Penis (tissue), 1 donor: ENCODE data around the gene MINAR2.

DNA sequence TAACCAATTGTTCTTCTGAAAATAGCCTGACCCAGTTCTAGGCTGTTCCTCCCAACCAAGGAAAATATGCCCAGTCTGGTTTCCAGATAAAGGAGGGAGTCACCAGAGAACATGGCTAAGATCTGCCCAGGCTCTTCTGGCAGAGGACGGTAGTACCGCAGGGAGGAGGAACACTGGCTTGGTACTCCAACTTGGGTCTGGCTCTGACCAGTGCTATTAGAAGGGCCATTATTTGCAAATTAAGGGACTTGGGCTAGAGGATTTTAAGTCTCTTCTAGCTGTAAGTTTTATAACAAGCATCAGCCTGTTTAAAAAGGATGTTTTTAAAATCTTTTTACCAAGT is 63.2 kb downstream of the GRAMD2B start:
- PRO-cap, result no peak

- PRO-cap, result no peak
Observed at GRCh38 chr5:126502086-126502655, 79.0 kb downstream of the GRAMD2B start.

DNA sequence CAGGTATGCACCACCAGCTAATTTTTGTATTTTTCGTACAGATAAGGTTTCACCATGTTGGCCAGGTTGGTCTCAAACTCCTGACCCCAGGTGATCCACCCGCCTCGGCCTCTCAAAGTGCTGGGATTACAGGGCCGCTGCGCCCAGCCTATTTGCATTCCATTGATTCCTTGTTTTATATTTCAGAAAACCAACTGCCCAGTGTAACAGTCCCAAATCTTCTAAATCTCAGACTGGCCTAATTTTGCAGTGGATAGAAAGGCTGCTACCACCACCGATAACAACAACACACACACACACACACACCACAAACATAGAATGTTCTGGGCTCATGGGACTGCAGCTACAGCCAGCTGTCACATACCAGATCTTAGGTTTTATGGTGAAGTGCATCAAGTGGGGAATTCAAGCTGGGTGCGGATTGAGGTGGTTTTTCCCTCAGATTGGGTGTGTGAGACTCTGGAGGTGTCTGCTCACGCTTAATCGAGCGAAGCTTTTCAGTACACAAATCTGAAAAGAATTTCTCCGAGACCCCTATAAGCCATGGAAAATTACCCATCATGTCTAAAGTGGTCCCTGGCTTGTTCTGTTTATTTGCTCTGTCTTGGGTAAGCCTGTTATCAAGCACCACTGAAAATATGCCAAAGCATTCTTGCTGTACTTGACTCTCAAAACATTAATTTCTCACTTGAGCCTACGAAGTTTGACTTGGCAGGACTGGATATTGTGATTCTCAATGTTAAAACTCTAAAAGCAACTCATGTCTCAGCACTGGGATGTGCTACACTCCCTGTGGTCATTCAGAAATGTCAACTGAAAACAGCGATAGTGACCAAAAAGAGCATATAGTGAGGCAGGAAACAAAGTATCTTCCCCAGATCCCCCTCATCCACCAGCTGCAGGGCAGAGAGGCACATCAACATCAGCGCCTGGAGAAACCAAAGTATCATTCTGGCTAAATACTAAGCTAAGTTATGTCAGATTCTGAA is 71.1 kb downstream of the ALDH7A1 start:
- PRO-cap, result no peak

- PRO-cap, result no peak
Observed at GRCh38 chr5:126543677-126544249, 51.3 kb downstream of the ALDH7A1 start.

GRCh38 chr5:126894833-126895499 is 118.0 kb downstream of the LMNB1 start:
- PRO-cap, result no peak

DNA sequence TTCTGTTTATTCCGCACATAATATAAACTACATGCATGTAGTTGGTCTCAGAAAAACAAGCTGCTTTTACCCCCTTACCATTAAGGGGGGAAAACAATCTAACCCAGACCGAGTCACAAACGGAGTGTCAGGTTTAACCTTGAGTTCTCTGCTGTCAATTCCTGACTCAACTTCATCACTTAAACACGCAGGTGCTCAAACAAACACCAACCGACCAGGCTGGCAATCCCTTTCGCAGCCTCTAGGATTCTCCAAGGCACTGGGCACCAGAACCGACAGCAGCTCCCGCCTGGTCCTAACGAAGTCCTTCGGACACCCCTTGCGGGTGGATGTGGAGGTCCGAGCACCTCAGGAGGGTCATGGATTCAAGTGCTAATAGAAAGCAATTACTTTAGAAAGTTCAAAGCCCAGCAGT is 931 bp downstream of the MARCHF3 start:
- PRO-cap, result no peak

- PRO-cap, result unidirectional peak, minus-strand start at chr5:127030369
Observed at GRCh38 chr5:127029839-127030495, 391 bp downstream of the MARCHF3 start.

- PRO-cap, result no peak
Observed at GRCh38 chr5:127040679-127041402, 10.5 kb upstream of the MARCHF3 start.

- PRO-cap, result no peak
Observed at GRCh38 chr5:127228770-127229162, 61.8 kb upstream of the MEGF10 start.

DNA sequence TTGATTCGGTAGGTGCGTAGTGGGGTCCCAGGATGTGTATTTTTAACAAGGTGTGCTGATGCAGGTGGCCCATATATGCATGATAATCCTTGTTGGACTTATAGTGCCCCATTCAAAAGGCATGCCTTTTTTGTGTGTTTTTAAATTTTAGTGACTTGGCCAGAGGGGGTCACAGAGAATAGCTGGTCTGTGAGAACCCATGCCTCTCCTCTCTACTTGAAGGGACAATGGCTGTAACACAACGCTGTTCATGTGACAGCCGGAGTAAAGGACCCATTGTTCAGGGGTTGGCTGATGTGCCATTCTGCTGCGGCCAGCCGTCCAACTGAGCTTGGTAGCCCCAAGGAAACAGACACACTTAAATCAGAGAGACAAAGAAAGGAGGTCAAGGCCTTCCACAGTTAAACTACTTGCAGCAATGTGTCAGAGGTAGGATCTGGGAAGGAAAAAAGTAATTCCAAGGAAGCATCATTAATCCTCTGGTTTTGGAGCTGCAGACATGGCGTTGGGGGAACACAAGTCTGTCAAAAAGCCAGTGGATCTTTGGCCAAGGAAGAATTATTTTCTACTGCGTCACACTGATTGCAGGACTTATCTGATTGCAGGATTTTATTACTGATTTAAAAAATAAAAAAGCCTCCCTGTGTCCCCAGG is 8.1 kb downstream of the MEGF10 start:
- PRO-cap, result no peak

DNA sequence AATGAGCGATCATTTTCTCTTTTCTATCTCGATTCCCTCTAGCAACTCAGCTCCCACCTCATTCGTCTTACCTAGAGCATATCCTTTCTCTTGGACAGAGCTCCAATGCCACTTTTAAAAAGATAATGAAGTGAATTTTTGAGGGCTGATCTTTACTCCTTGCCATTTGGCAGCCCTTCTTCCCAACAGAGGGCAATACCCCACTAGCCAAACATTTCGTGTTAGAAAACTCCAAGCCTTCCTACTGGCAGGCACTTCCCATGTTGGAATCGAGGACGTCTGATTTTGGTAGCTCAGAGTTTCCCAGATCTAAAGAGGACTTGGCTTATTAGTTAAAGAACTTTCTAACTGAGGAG is 108.0 kb upstream of the PRRC1 start:
- PRO-cap, result no peak

DNA sequence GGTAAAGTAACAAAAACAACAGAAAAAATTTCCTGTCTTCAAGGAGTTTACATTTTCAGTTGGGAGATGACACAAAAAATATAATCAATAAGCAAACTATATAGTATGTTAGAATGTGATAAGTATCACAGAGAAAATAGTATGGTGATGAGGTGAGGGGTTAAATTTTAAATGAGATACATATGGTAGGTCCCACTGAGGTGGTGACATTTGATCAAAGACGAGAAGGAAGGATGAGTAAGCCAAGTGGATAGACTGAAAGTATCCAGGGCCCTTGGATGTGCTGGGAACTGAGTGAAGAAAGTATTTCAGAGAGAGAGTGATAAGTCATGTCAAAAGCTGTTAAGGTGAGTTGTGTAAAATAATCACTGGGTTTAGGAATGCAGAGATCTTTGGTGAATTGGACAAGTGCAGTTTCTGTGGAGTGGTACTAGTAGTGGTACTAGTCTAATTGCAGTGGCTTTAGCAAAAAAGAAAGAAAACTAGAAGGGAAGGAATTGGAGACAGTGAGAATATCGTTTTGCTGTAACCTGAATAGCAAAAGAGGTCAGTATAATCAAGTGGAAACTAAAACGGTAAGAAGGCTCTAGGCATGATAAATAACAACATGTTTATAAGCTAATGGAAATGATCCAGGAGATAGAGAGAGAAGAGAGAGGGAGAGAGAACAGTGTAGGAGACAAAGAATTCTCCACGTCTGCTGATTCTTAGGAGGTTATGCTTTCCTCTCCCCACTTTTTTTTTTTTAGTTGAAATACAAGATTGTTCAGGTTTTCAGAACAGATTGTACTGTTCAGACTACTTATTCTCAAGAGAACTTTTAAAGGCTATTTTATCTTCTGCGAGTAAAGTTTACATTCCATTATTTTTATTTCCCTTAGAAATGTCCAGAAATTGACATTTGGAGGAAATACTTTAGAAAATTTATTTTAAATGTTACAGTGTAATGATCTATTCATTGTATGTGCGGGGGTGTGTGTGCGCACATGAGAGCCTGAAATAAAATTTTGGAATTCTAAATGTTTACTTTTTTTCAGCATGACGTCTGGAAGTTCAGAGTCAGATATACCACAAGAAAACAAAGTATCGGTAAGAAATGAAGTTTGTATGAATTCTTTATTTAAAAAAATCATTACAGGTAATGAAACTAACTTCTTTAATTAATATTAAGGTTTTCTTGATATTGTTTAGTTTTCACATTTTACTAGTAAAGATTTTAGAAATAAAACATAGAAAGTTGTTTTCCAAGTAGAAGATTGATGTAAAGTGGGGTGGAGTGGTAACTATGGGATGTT is 3.9 kb downstream of the CCDC192 start:
- PRO-cap, result no peak

- PRO-cap, result no peak
Observed at GRCh38 chr5:127844543-127845046, 141.4 kb downstream of the CCDC192 start.

GRCh38 chr5:129015831-129016205 is 50.5 kb downstream of the SLC27A6 start:
- PRO-cap, result no peak

DNA sequence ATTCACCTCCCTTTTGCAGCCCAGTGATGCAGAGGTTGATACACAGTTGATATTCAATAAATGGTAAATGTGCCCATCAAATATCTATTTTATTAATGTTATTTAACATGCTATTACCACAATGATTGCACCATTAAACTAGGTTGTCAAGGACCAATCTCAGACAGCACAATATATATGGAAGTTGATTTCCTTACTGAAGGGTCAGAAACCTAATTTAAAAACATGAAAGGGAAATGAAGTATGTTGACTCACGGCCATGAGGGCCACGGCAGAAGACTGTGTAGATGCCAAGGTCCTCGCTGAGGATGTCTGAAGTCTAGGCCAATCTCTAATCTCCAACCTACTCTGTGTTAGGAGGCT is 1.7 kb upstream of the ISOC1 start:
- PRO-cap, result unidirectional peak, minus-strand start at position 278 of the sequence

- PRO-cap, result no peak
Observed at GRCh38 chr5:129747883-129748407, at the start of gene MINAR2. Gene MINAR2 (plus strand): TSS chr5:129748094.

DNA sequence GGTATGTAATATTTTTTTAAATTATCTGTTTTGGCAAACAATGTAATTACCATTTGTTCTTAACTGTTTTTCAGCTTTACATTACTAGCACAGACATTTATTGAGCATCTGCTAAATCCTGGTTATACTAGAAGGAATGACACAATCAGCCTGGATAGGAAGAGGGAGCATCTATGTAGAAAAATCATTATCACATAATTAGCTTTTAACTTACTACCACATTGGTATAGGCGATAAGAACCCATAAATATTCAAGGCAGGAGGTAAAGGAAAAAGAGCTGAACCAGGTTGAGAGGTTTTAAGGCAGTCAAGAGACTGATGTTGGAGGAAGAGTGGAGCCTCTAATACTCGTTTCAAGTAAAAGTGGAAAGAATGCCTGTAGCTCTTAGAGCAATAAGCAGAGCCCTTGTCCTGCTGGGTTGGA is 47.6 kb downstream of the CHSY3 start:
- PRO-cap, result no peak

- PRO-cap, result no peak
Observed at GRCh38 chr5:129963344-129963687, 59.1 kb downstream of the CHSY3 start.

DNA sequence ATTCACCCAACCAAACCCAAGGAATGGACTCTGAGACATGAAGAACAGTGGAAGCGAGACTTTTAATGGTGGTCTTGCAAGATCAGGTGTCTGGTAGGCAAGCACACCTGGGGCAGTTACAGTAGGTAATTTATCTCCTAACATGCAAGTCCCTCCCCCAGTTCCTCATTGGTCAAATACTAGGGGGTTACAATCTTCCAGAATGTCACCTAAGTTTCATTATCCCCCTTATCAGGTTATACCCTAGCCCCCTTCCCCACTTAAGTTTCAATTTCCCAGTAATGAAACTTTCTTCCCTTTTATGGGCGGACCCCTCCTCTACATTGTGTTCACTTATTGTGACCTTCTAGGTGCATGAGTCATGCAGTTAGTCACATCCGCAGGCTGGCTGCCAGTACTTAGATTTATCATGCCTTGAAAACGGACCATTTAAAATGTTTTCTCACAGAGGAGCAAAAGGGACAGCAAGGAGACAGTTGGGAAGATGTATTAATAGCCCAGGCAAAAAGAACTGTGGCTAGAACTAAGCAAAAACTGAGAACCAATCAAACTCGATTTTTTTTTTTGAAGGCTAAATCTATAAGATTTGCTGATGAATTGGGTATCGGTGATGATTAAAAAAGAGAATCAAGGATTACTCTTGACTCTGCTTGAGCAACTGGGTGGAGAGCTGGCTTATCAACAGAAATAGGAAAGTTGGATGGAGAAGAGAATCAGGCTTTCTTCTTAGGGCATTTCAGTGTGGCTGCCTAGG is 615.2 kb downstream of the HINT1 start:
- PRO-cap, result unidirectional peak, plus-strand start at position 445 of the sequence

DNA sequence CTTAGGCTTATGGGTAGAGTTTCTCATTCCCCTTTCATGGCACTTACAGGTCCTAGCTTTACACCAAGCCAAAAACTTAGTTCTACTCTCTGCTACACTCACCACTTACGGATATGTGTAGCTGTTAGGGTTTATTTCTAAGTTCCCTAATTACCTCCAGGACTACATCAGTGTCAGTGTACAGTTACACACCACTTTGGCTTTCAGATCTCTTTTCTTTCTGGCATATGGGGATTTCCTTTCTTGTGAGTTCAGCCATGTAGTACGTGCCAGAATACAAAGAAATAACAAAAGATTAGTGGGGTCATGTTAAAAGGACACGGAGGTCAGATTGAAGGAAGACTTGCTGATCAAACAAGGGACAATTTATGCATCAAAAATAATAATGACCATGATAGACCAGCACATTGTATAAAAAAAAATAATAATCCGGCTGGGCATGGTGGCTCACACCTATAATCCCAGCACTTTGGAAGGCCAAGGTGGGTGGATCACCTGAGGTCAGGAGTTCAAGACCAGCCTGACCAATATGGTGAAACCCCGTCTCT is 41.8 kb downstream of the LYRM7 start:
- PRO-cap, result no peak